Mesenteric fat pad (tissue), 1 donor: ENCODE measurements around a stretch of chr10.

- PRO-cap: no peak
These were observed 67.8 kb upstream of the PITRM1 start for GRCh38 chr10:3240203-3241006.

- PRO-cap: no peak
These were observed 75.9 kb upstream of the PITRM1 start for GRCh38 chr10:3248495-3248965.

GRCh38 chr10:3423300-3423836, 250.8 kb upstream of the PITRM1 start:
- PRO-cap: no peak

DNA sequence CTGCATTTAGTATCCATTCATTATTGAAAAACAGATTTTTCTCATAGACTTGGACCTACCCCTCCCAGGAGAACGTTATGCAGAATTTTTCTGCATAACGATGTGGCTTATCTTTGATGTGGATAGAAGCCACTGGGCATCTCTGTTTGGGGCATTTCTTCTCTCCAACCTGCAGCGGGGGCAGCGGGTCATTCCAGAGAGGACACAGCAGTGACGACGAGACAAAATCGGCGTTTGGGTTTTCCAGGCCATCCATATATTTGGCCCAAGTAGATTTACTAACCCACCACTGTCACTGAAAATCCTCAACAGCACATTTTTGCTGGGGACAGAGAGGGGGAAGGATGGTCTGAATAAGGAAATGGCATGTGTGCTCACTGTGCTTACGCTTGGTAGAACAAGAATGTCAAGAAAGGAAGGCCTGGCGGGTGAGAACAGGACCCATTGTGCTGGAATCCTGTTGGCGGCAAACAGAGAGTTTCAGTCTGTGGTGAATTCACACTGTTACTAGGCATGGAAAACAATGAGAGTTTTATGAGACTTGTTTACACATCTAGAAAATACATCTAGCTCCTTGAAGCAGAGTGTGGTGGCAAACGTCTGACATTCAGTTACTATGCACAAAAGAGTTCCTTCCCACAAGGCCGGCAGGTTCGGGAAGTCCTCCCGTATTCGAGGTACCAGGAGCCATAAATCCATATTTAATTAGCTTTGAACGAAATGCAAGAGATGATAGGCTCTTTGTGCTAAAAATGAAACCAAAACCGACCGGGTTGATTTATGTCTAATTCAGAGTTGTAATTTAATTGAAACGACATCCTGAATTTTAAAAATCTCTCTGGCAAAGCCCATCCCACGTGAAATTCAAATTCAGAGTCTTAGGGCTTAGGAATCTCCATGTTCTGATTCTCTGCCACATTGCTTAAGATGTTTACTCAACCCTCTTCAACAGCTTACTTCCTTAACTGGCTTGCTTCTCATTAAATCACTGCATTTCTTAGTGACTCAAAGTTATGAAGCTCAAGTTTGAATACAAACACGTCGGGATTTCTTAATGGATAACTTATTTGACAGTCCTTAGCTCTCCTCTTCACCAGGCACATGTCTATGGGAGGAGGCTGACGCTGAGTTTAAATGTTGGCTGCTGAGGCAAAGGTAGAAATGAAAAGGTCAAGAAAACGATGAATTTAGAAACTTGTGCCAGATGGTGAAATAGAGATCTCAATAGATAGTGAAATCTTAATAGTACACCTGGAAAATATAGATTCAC, 299.8 kb upstream of the PITRM1 start:
- PRO-cap: no peak

GRCh38 chr10:3766000-3766467, 19.0 kb downstream of the KLF6 start:
- PRO-cap: no peak

- PRO-cap: no peak
These were observed 10.9 kb downstream of the KLF6 start for GRCh38 chr10:3773961-3774637.

DNA sequence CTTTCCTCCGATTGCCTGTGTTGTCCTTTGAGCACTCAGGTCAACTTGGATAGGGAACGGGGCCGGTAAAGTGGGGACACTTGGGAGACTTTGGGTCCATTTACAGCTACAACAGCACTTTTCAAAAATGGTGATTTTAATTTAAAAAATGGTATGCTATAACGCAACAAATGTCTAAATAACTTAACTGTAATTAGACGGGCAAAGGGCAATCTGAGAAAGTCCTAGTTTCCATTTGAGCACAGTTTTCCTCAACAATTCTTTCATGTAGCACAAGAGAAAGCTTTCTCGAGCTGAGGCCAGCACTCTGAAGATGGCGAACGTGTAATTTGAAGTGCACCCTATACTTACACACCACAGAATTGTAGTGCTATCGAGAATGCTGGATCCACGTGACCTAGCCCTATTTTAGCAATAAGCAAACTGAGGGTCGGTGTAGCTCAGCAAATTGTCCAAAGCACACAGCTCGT, 10.2 kb downstream of the KLF6 start:
- PRO-cap: no peak

GRCh38 chr10:3776655-3777771, 8.0 kb downstream of the KLF6 start:
- PRO-cap: no peak

GRCh38 chr10:3780617-3781014, 4.4 kb downstream of the KLF6 start:
- PRO-cap: no peak

- PRO-cap: no peak
These were observed 3.5 kb downstream of the KLF6 start for GRCh38 chr10:3781569-3781948.

GRCh38 chr10:3786281-3787155, 1.5 kb upstream of the KLF6 start:
- PRO-cap: no peak

GRCh38 chr10:3803687-3804872, 19.1 kb upstream of the KLF6 start:
- PRO-cap: no peak

DNA sequence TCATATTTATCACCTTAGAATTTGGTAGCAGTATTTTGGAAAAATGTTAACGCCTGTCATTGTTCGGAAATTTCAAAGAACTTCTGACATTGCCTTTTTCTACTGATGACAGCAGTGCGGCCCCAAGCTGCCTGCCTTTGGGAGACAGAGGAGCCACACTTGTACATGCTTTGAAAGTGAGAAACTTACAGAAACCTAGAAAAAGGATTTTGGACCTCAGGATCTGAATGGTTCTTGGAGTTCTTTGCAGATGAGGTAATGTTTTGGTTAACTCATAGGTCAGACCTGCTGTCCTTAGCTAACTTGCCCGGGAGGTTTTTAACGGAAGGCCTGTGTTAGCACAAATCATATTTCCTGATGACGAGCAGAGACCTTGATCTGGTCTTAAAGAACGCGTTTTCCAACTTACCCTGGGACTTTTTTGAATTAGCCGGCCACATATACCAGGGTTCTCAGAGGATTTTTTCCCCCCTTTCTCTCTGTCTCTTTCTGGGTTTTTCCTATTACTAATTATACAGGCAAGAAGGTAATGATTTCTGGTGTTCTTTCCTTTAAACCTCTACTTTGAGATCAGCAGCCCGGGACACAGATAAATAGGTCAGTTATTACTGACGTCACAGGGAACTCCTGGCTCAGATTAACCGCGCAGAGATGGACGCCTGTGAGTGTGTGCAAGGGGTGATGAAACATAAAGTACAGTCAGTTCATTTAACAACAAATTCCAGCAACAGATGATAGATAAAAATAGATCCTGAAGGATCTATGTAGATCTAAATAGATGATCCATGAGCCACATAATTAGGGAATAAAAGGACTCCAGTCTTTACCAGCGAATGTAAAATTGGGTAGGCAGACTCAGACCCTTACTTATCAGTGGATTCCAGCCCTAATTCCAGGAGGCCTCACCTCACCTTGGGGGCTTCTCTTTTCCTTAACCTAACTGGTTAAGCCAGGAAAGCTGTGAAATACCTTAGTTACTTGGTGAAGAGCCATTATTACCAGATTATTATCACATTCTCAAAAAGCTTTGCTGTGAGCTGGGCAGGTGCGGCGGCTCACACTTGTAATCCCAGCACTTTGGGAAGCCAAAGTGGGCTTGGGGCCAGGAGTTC, 101.9 kb upstream of the KLF6 start:
- PRO-cap: no peak

GRCh38 chr10:3887672-3888581, 102.9 kb upstream of the KLF6 start:
- PRO-cap: no peak

- PRO-cap: no peak
These were observed 258.9 kb upstream of the KLF6 start for GRCh38 chr10:4043829-4044304.

- PRO-cap: no peak
These were observed 266.3 kb upstream of the KLF6 start for GRCh38 chr10:4050834-4052196.

- PRO-cap: no peak
These were observed 295.1 kb upstream of the KLF6 start for GRCh38 chr10:4080159-4080539.

DNA sequence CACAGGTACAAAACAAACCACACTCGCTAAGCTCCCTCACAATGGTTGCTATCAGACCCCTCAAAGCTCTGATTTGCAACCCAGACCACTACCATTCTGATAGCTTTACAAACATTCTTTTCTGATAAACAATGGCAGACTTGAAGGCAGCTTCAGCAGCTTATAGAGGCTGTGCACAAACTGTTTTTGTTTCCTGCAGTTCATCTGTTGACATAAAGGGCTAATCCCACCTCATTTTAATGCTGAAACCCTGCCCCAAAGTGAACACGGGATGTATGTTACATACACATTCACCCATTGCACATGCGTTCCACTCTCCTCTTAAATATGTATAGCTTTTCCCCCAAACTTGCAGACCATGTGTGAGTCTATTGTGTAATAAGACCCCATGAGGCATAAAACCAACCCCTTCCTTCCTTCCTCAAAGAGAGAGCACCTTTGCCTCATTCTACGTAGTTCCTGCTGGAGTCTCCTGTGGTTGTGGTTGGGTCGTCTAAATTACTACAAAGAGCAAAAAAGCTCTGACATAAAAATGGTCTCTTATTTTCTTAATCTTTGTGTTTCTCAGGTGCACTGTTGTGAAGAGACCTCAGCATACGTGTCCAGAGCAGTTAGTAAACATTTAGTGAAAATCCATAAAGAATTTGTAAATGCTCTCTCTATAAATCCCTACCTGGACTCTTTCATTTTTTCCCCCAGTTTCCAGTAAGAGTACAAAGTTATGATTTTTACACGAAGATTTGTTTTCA, 345.7 kb upstream of the KLF6 start:
- PRO-cap: no peak

DNA sequence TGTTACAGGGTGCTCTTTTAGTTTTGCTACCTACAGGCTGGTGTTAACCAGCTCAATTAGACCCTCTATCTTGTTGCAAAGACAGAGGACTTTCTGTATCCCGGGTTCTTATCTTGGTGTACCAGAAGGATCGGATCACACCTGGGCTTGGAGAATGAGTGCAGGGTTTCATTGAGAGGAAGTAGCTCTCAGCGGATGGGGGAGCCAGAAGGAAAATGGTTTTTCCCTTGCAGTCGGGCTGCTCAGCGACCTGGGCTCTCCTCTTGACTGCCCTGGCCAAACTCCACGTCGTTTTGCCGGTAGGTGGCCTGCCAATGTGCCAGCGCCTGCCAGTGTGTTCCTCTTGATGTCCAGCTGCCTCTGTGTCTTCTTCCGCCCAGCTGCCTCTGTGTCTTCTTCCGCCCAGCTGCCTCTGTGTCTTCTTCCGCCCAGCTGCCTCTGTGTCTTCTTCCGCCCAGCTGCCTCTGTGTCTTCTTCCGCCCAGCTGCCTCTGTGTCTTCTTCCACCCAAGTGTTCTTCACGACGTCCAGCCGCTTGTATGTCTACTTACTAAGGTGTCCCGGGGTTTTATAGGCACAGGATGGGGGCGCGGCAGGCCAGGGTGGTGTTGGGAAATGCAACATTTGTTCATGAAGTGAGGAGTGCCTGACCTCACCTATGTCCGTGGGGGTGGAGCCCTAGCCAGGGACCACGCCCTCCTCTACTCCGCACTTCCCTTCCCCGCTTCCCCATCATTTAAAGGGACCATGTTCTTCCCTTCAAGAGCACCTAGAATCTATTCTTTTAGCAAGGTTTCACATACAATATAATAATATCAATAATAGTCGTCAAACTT, 364.3 kb upstream of the KLF6 start:
- PRO-cap: no peak

- PRO-cap: no peak
These were observed 396.0 kb upstream of the KLF6 start for GRCh38 chr10:4180921-4181589.